Myometrial cell (primary cell): ENCODE measurements around the gene SNX9.

GRCh38 chr6:155247620-155248300 is 16.1 kb upstream of the CLDN20 start:
- RAMPAGE, long total RNA = no peak

- RAMPAGE, long total RNA = no peak
Observed at GRCh38 chr6:155257504-155258079, 6.2 kb upstream of the CLDN20 start.

GRCh38 chr6:155313961-155314384 is 311 bp downstream of the TFB1M start:
- RAMPAGE, long total RNA = no peak

GRCh38 chr6:155461583-155462048 is 6.0 kb upstream of the NOX3 start:
- RAMPAGE, long total RNA = no peak

- RAMPAGE, long total RNA = no peak
Observed at GRCh38 chr6:156599793-156600851, 177.1 kb upstream of the ARID1B start.

- RAMPAGE, long total RNA = no peak
Observed at GRCh38 chr6:156720945-156721820, 56.0 kb upstream of the ARID1B start.

GRCh38 chr6:156752617-156753269 is 24.4 kb upstream of the ARID1B start:
- RAMPAGE, long total RNA = no peak

- RAMPAGE, long total RNA = no peak
Observed at GRCh38 chr6:156776761-156777174, 410 bp upstream of the ARID1B start.

DNA sequence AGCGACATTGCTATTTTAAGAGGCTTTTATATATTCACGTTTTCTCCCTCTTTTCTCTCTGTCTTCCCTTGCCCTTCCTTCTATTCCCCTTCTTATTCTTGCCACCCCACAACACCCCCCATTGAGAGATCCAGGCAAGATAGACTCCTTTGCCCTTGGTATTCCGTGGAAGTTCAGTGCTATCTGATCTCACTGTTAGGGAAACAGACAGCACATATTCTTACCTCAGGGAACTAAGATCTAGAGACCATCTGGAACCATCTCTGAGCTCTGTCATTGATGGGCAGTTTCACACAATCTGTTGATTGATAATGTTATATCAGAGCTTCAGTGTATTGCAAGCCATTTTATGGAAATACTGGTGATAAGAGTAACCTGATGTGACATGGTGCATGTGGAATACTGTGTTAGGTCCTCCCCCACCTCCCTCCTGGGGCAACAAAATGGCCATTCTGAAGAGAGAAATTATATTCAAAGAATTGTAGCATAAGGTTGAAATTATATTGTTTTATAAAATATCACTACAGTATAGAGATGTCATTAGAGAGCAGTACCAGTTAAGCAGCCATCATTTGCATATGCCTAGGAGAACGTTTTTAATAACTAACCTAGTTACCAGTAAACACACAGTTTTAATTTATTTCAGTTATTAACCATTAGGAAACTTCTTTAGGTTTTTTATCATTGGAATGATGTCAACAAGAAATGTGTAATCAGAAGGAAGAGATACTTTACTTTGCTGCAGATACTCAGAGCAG is 228.9 kb downstream of the ARID1B start:
- RAMPAGE, long total RNA = no peak

- RAMPAGE, long total RNA = no peak
Observed at GRCh38 chr6:157030555-157031087, 253.4 kb downstream of the ARID1B start.

DNA sequence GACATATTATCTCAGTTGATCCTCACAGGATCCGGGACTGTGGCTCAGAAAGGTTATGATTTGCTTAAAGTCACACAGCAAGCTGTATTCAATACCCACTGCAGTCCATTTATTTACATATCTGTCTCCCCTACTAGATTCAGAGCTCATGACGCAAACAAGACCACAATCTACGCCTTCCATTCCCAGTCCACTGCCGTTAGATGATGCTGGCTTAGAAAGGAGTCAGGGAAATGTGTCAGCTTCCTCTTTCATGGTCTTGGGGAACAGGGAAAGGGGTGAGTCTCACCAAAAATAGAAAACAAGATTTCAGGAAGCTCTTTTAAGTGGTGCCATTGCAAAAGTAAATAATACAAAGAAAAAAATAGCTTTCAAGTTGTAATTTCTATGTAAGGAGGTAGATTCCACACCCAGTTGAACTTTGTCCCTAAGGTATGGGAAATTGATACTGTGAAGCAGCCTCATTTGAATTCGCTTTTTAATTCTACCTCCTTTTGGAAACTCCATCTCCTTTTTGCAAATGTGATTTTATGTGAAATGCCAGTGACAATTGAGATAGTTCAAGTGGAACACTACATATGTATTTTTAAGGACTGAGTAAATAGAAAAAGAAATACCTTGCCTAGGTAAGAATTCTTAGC is 194.0 kb downstream of the TMEM242 start:
- RAMPAGE, long total RNA = no peak

DNA sequence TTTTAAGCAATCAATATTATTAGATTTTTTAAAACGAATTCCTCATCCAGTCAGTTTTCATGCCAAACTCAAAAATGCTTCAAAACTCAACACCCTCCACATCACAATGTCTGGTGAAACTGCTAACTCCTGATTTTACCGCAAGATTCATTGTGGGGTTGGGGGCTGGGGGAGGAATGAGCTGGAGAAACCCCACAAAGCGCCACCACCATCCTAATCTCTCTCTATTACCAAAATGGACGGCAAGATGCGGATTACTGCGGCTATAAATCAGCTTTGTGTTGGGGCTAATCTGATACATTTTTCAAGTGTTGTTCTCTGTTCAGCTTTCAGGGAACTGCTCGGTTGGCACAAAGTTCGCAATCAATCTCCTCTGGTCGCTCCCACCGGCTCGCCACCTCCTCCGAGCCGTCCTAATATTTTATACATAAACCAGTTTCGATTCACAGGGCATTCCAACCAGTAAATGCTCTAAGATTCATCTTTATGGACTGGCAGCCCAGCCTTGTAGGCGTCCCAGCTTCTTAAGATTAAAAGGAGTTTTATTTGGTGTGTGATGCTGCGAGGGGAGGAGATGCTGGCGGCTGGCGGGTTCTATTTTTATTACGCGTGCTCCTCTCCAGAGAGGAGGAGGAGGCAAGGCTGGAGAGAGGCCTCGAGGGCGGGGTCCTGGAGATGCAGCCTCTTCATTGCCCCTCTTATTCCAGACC is 83.5 kb downstream of the TMEM242 start:
- RAMPAGE, long total RNA = no peak

GRCh38 chr6:157520918-157521342 is 139.9 kb downstream of the ZDHHC14 start:
- RAMPAGE, long total RNA = no peak

DNA sequence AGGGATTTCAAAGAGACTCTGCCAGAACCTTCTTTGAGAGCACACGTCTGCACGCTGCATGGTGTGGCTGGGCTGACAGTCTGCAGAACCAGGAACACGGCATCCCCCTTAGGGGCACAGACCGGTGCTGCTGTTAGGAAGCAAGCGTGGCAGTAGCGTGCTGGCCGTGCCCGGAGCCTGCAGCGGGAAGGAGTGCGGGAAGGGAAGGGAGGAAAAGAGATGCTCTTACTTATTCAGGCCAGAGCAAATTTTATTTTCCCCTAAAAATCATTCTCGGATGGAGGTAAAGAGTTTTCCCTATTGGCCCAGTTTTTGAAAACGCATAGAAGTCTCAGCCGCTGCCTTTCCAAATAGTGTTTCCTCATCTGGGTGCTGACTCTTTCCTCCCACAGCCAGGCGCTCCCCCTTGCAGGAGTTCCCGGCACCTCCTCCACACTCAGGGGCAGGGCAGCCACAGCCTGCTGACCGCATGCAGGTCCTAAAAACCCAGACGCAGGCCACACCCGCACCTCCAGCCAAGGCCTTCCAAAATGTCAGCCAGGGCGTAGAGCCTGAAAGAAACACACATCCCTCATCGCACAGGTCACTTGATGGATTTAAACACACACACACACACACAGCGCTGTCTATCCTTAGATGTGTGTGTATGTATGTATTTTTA is 187.3 kb upstream of the SNX9 start:
- RAMPAGE, long total RNA = no peak

GRCh38 chr6:157670457-157670875 is 152.6 kb upstream of the SNX9 start:
- RAMPAGE, long total RNA = no peak

DNA sequence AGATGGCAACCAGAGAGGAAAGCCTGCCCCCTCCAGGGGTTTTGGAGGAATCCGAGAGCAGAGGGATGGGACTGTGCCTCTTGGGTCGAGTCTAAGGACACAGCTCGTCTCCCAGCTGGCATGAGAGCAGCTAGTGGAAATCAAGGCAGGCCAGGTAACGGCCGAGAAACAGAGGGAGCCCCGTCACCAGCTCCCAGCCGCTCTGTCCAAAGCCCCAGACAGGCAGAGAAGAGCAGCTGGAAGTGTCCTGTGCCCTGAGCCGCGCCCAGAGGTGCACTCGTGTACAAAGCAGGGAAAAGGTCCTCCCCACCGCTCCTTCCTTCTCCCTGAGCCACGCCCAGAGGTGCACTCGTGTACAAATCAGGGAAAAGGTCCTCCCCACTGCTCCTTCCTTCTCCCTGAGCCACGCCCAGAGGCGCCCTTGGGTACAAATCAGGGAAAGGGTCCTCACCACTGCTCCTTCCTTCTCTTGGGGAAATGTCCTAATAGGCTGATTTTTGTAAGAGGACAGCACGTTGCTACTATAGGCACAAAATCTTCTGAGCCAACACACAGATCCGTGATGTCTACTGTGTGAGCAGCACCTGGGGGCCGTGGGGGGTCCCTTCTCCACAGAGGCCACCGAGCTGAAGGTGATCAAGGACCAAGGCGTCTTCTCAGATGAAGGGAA is 133.8 kb upstream of the SNX9 start:
- RAMPAGE, long total RNA = no peak

GRCh38 chr6:157713593-157714007 is 109.4 kb upstream of the SNX9 start:
- RAMPAGE, long total RNA = no peak

DNA sequence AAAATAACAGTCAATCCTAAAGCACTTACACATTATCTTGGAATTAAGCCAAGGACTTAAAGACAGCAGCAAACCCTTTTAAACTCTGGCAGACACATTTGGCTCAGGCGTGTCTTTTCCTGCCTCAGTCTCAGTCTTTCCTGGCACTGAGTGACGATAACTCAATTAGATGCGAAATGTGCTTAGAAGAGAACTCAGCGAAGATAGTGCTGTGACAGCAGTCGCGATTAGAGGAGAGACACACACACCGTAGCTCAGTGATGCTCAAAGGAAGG is 103.7 kb upstream of the SNX9 start:
- RAMPAGE, long total RNA = no peak

DNA sequence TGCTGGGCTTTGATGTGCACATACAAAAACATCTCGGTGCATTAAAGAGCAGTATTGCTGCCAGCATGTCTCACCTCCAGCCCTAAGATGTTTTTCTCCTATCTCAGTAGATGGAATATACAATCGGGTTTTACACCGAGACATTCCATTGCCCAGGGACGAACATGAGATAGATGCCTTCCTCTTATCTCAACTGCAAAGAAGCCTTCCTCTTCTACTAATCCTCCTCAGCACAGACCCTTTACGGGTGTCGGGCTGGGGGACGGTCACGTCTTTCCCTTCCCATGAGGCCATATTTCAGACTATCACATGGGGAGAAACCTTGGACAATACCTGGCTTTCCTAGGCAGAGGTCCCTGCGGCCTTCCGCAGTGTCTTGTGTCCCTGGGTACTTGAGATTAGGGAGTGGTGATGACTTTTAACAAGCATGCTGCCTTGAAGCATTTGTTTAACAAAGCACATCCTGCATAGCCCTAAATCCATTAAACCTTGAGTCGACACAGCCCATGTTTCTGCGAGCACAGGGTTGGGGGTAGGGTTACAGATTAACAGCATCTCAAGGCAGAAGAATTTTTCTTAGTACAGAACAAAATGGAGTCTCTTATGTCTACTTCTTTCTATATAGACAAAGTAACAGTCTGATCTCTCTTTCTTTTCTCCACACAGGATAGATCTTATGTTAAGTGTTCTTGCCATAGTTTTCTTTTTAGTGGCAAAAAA is 70.4 kb upstream of the SNX9 start:
- RAMPAGE, long total RNA = no peak

- RAMPAGE, long total RNA = no peak
Observed at GRCh38 chr6:157822293-157823545, at the start of gene SNX9. Gene SNX9, plus strand, starts transcription at chr6:157823246.